SP-49 (cell line): Measurements from ENCODE around the genes CYCS, NFE2L3, SKAP2 and HOXA7.

GRCh38 chr7:25119331-25119854 is 5.7 kb downstream of the CYCS start:
- PRO-cap: no peak

DNA sequence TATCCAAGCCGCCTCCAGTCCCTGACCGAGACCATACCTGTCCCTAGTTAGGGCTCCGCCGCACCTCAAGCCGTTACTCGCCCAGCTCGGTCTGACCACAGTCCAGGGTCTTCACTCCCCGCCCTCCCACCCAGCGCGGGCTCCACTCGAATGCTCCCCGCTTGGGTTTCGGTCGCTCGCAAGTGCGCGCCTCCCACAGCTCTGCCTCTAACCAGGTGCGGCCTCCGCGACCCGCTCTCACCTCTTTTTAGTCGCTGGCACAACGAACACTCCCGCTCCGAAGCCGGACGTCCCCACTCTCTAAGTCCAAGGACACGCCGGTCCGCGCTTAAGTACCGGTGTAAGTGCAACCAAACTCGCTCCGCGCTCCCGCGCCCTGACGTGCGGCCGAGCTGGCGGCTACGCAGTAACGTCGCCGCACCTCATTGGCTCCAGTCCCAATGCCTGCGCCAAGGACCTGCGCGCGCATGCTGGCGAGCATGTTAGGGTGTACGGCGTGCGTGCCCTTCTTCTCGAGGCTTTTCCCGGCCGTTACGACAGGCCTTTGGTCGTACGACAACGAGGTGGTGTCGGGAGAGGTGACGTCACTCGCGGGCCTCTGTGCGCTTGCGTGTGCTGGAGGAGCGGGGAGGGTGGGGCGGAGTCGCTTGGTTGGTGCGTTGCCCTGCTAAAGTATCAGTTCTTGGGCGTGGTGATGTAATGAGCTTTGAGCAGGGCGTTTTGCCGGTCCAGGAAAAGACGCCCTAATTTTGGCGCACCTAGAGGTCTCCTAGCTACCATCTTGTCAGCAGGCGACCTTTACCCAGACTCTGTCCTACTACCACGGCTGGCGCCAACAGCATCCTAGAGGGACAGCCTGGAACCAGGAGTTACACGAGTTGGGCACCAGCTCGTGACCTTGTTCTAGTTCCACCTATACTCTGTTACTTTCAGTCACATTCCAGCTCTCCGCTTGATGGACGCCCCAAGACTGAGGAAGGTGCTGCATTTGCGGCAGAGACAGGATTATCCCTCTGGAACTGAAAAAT is at the start of gene CYCS:
Gene CYCS (minus strand): TSS at position 302 of the 1,028 bp plus-strand sequence.
- PRO-cap: bidirectional peak, plus-strand start at position 678 of the sequence, minus-strand start at position 302 of the sequence

- PRO-cap: no peak
Measured at GRCh38 chr7:25261138-25261559, 32.9 kb upstream of the NPVF start.

DNA sequence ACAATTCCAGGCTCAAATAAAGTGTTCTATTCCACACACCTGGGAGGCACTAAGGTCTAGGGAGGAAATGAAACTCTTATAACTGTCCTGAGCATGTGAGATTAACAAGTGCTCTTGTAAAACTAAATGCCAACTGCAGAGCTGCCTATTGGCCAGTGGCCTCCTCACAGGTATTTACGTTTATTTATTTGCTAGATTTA is 381.9 kb upstream of the NFE2L3 start:
- PRO-cap: no peak

DNA sequence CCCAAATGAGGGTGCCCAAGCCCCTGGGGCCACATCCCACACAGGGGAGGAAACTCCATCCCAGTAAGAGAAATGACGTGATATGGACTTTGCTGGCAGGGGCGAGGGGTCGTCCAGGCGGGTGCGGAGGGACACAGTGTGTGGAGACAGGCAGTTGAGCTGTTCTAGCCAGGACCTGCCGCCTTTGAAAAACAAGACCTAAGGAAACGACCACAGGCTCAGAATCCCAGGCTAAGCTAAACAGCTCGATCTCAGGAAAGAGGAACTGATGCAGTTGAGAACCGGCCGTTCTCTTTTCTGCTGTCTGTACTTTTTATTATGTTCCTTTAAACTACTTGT is 51.1 kb upstream of the NFE2L3 start:
- PRO-cap: no peak

GRCh38 chr7:26151816-26152549 is at the start of gene NFE2L3:
TSS of gene NFE2L3 (plus strand) at chr7:26152198.
- PRO-cap: unidirectional peak, plus-strand start at chr7:26152262

GRCh38 chr7:26181351-26181913 is 19.1 kb downstream of the HNRNPA2B1 start:
- PRO-cap: no peak

GRCh38 chr7:26199084-26199329 is 1.5 kb downstream of the HNRNPA2B1 start:
- PRO-cap: no peak

DNA sequence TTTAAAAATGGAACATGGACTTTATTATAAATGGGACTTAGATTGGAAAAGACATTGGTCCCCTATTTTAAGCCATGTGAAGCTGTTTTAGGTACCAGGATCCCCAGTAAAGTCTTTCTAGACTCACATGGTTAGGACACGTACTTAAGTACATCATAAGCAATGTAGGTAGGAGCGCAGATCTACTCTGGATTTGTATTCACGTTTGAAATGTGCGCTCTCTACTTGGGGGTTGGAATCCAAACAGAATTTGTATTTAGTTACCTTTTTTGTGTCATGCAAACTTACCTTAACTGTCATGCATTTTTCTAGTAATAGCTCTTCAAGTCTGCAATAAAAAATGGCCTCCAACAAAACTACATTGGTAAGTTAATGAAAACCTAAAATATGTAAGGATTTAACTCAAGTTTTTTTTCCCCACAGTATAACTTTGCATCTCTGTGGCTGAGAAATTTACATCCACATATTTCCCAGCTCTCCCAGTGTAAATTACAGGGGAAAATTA is 1.2 kb downstream of the CBX3 start:
- PRO-cap: no peak

DNA sequence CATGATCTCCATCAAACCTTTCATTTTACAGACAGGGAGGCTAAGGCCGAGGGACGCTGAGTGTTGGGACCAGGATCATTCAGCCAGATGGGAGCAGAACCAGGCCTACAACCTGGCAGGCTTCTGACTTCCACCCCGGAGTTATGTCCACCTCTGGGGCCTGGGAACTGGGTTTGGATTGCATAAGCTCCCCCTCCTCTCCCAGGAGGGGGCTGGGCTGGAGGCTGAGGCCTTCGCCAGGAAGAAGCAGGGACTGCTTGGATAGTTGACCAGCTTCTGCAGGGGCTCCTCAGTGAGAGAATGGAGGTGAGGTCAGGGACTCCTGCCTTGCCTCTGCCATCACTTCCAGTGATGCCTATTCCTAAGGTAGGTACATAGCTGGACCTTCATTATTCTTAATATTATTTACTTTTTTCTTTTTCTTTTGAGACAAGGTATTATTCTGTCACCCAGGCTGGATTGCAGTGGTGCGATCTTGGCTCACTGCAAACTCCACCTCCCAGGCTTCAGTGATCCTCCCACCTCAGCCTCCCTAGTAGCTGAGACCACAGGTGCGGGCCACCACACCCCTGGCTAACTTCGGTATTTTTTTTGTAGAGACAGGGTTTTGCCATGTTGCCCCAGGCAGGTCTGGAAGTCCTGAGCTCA is 1.3 kb downstream of the SNX10 start:
- PRO-cap: no peak

DNA sequence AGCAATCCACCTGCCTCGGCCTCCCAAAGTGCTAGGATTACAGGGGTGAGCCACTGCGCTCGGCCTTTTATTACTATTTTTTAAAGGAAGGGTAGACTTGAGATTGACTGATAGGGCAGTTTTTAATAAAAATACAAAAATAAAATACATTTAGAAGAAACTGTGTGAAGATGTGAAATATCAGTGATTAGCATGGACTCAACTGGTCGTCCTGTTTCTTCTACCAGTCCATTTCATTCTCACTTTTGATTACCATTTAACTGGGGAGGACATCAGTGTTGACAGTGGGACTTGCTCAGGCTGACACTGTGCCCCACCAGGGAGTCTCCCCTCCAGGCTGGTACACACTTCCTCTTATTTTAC is 1.8 kb downstream of the SNX10 start:
- PRO-cap: no peak

DNA sequence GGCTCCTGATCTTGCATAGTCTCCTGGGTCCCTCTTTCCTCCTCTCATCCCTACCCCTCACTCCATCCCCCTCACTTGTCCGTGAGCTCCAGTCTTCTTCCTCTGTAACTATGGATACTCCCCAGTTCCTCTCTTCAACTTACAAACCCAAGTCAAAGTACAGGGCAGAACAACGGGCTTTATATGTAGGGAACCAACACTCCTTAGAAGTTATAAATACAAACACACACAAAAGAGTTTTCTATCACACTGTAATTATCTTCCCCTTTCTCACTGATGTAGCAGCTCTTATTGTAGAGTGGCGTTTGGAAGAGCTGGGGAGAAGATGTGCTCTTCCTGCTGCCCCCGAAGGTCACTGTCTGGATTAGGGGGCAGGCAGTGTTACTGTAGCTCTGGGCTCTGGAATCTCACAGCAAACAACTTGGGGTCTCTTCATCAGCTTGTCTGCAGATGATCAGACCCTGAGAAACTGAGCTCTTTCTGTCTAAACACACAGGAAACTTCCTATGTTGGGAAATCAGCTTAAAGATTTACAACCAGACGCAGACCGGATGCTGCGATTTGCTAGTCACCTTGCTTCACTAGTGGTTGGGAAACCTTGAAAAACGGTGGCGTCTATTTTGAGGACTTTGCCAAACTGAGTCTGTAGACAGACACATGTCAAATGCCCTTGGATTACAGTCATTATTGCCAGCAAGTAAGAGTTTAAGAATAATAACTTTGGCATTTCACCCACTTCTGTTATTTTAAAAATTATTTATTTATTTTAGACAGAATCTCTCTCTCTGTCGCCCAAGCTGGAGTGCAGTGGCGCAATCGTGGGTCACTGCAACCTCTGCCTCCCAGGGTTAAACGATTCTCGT is 13.7 kb downstream of the SNX10 start:
- PRO-cap: no peak

GRCh38 chr7:26363295-26363819 is 71.7 kb downstream of the SNX10 start:
- PRO-cap: no peak

GRCh38 chr7:26367087-26367846 is 75.6 kb downstream of the SNX10 start:
- PRO-cap: no peak

DNA sequence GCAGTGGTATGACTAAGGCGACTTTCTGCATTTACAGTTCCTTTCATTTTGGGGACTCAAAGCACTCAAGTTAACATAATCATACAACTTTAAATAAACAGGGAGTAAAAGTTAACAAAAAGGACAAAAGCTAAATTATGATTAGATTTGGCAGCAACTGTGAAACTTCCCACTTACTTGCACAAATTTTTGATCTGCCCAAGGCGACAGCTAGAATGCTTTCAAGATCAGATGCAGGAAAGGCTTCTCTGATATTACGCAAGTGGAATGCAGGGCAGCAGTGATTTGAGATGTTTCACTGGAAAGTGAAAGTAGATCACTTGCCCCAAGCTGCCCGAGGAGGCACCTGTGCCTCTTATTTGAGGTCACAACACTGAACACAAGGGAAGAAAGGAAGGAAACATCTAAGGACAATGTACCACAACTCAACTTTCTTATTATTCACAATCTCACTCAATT is 199.4 kb downstream of the SKAP2 start:
- PRO-cap: no peak

DNA sequence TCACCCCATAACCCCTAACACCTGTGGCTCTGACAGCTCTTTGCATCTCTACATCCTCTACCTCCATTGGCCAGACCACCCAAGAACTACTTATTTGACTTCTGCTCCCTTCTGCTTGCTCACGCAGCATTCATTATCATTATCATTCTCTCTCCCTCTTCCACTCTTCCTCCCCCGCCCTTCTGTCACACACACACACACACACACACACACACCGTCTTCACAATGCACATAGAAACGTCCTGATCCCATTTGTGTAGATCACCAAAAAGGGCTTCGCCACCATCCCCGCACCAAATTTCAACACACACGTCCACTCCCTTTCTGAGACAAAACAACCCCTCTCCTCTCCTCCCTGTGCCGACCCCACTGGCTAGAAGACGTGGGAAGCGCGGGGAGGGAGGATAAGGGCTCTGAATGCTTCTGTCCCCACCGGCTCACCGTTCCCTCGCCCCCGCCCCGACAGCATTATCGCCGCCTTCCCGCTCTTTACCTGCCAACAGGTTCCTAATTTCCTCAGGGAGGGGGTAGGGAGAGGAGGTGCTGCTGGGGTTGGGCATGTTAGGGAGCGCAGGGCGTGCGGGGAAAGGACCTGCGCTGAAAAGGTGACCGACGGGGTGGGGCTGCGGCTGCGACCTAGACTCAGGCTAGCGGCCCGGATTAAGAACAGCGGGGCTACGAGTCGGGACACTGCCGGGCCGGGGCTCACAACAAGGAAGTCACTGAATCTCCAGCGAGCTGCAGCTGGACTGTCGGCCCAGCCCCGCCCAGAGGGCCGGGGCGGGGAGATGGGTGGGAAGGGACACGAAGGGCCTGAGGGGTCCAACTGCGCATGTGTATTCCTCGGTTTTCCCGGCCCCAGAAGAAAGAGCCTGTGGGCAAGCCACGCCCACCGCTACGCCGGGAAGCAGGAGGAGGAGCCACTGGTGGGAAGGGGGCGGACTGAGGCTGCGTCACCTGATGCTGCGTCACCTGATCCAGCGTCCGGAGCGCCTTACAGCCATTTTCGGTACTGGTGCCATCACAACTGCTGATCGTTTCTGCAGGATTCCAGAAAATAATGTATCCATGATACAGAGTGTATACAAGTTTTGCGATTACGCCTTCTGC is at the start of gene SKAP2:
Gene SKAP2 (minus strand): TSS at position 721 of the 1,110 bp plus-strand sequence.
- PRO-cap: bidirectional peak, plus-strand start at position 234 of the sequence, minus-strand start at position 68 of the sequence; bidirectional peak, plus-strand start at position 663 of the sequence, minus-strand start at position 473 of the sequence; bidirectional peak, plus-strand start at position 1,003 of the sequence, minus-strand start at position 865 of the sequence

DNA sequence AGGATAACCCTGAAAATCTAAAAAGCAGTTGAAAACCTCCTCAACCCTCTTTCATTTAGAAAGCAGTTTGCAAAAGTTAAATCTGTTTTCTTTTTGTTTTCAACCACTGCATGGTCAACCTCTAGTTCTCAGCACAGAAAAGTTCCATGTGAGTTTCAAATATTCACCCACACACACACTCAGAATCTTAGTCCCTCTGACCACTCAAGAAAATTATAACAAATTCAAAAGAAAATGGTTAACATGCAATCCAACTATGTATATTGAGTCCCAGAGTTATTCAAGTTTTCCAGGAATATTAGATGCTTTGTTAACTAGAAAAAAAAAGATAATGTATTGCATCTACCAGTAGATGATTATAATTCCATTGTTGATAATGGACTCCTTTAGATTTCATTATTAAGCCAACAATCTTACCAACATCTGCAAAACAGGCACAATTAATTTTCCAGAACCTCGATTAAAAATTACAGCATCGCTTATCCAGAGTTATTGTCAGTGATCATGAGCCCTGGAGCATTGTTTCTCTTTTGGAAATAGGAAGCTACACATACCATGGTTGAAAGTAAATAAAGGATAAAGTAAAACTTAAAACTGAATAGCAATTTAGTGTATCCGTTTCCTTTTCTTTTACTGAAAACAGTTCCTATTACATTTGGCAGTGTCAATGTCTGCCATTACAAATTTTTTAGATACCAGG is 9.7 kb upstream of the HOXA2 start:
- PRO-cap: no peak

GRCh38 chr7:27114491-27114821 is 12.0 kb upstream of the HOXA2 start:
- PRO-cap: no peak

DNA sequence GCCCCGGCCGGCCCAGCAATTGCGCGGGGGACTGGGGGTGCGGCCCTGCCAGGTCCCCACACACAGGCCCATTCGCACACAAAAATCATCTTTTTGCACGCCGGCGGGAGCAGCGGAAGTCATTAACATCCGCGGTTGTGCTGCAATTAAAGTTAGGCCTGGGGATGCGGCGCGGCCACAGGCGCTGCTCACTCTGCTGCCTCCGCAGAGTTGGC is 3.9 kb downstream of the HOXA5 start:
- PRO-cap: no peak

- PRO-cap: no peak
Measured at GRCh38 chr7:27155811-27156984, at the start of gene HOXA7. TSS of gene HOXA7 (minus strand) at chr7:27156675.